Melanocyte of skin (primary cell): ENCODE data around the genes WDR62, POLR2I, CAPNS1, ZNF529, ZNF345, ZNF875 and ZNF527.

DNA sequence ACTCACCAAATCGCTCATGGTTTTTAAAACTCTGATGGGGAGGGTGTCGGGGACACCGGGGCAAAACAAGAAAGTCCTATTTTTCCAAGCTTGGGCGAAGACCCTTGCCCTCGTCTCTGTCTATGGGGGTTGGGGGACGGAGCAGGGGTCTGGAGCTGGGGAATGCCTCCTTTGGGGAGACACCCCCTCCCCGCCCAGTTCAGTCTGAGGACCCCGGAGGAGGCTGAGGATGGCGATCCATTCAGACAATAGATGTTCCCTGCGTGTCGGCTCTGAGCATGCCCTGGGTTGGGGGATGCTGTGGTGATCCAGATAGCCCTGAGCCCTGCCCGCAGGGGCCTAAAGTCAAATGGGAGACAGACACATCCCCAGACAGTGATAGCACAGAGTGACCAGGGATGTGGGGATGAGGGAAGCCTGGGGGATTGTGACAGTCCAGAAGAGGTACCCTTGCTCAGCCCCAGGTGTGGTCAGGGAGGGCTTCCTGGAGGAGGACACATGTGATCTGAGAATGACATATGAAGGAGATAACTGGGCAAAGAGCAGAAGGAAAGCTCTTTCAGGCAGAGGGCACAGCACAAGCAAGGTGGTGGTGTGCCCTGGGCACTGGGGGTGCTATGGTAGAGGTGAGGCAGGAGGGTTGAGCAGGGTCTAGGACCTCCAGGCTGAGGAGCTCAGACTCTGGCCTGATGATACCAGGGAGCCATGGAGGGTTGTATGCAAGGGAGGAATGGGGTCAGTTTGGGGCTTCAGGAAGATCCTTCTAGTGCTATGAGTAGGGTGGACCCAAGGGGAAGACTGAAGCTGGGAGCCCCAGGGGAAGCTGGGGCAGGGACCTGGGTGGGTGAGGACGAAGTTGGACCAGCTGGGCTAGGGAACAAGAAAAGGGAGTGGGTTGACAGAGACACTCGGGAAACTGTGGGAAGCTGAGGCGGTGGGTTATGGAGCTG, 9.2 kb downstream of the LRFN3 start:
- CAGE, long polyA plus RNA, 2 experiments: no peak in any of the 2 experiments

DNA sequence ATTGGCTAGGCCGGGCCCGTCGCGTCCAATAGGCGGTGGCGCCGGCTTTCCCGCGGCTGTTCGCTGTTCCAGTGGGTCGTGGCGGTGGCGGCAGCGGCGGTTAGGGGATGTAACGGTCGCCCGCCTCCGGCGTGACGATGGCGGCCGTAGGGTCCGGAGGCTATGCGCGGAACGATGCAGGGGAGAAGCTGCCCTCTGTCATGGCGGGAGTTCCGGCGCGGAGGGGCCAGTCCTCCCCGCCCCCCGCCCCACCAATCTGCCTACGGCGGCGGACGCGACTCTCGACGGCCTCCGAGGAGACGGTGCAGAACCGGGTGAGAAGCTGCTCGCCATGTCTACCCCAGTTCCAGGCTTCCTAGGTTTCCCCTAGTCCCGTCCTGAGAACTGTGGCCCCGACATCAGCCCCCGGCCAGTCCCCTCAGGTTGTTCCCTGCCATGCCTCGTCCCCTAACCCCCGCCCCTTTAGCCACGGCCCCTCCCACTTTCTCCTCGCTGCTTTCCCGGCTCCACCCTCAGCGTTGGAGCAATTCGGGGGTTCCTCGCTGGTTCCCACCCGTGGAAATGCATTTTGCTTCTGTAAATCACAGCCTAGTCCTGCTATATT, at the start of gene WDR62:
Gene WDR62 (plus strand): TSS at position 63 of the 604 bp plus-strand sequence.
- CAGE, long polyA plus RNA, 2 experiments: no peak in any of the 2 experiments

- CAGE, long polyA plus RNA, 2 experiments: no peak in any of the 2 experiments
These were observed 580 bp downstream of the POLR2I start for GRCh38 chr19:36113913-36114677.

DNA sequence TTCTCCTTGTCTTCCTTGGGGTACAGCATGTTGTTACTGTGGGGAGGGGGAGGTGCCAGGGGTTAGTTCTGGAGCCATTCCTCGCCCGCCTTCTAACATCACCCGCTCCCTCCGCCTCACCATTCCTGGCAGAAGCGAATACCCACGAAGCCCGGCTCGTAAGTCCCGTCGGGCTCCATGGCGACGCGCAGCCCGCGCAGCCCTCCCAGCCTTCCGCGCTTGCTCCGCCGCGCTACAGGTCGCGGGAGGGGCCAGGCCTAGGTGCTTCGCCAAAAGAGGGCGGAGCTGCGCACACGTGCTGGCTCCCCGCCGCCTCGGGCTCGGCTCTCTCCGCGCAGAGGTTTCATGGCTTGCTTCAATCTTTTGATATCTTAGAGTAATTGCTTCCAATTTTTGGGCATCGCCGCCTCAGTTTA, at the start of gene POLR2I:
Gene POLR2I (minus strand): TSS at position 198 of the 416 bp plus-strand sequence.
- CAGE, long polyA plus RNA, 2 experiments: start-site peak on the minus strand in 2 of 2 experiments, centred at positions 207 to 208 of the sequence, 401 to 1,504 reads per replicate

- CAGE, long polyA plus RNA, 2 experiments: start-site peak on the plus strand in 1 of 2 experiments, at chr19:36140066-36140137 at its widest, 30 to 49 reads per replicate
These were observed at the start of gene CAPNS1 for GRCh38 chr19:36139178-36140317. CAPNS1 (plus strand) TSS chr19:36140066.

- CAGE, long polyA plus RNA, 2 experiments: no peak in any of the 2 experiments
These were observed 2.1 kb downstream of the CAPNS1 start for GRCh38 chr19:36141850-36142506.

DNA sequence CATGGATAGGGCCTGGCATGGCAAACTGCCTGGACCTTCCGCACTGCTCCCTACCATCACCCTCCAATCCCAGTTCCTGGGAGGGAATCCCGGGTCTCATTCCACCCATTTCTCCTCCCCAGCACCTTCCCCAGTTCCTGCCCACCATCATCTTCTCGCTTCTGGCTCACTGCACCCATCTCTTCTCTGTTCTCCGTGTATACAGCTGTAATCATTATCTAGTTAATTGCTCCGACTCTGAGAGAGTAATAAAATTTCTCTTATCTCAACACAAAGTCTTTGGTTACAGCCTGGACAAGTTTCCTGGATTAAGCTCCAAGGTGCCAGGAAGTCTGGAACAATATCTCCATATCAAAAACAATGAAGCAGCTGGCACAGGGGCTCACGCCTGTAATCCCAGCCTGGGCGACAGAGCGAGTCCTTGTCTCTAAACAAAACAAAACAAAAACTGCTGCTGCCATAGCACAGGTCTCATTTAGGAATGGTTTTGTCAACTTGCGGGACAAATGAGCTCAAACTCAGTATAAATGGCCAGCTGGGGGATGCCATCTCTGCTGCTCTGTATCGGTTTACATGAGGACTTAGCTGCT, 17.0 kb upstream of the COX7A1 start:
- CAGE, long polyA plus RNA, 2 experiments: no peak in any of the 2 experiments

- CAGE, long polyA plus RNA, 2 experiments: no peak in any of the 2 experiments
These were observed 407 bp downstream of the ZNF146 start for GRCh38 chr19:36215421-36215605.

GRCh38 chr19:36341084-36341717, 37.8 kb downstream of the ZFP14 start:
- CAGE, long polyA plus RNA, 2 experiments: no peak in any of the 2 experiments

DNA sequence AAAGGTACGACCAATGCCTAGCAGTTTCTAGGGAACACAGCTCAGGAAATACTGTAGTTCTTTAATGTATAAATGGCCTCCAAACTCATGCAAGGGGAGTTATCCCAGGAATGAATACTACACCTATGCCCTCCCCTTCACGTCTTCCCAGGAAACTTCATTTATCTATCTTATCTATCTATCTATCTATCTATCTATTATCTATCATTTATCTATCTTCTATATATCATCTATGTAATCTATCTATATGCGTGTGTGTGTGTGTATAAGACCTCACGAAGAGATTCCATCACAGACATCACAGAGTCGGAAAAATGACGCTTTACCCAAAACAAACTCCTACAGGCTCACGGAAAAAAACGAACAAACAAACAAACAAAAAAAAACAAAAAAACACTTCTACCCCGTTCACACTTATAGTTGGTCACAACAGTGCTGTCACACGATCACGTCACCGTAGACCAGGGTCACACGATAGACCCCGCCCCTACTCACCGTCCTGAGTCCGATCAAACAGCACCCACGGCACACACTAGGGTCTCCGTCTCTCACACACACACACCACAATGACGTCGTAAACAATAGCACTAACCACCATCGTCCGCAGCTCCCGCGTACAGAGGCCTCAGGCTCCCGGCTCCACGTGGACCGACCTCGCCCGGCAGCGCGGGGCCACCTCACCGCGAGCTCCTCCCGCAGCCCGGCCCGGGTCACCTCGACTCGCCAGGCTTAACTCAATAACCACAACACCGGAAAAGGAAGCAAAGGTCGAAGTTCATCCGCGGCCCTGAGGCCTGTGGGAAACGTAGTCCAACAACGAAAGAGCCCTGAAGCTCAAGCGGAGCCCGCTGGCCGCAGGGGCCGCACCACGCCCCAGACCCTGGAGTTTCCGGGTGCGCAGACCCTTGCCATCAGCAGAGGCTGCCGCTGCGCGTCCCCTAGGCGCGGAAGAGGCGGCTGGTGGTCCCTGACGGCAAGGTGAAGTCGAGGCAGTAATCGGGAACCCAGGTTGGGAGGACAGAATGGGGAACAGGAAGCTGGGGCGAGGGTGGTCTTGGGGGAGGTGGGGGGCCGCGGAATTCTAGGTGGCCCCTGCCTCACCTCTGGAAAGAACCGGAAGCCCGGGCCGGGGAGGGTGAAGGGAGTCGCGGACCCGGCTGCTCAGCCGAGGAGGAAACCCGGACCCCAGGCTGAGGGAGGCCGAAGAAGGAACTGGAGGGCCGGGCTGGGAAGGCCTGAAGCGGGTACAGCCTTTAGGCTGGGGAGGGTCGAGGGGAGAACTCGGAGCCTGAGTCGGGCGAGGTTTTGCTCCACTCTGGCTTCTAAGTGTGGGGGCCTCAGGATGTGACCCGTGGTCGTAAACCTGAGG, at the start of gene ZNF529:
Gene ZNF529 (minus strand): TSS at position 745 of the 1,369 bp plus-strand sequence.
- CAGE, long polyA plus RNA, 2 experiments: start-site peak on the minus strand in 1 of 2 experiments, centred at position 728 of the sequence, 14 to 16 reads per replicate

- CAGE, long polyA plus RNA, 2 experiments: no peak in any of the 2 experiments
These were observed at the start of gene ZNF345 for GRCh38 chr19:36850632-36851596. ZNF345 (plus strand) TSS chr19:36850876.

GRCh38 chr19:37334110-37335299, at the start of gene ZNF875:
ZNF875 (plus strand) TSS chr19:37334649.
- CAGE, long polyA plus RNA, 2 experiments: no peak in any of the 2 experiments

- CAGE, long polyA plus RNA, 2 experiments: no peak in any of the 2 experiments
These were observed 1.2 kb downstream of the ZNF875 start for GRCh38 chr19:37335415-37336273.

DNA sequence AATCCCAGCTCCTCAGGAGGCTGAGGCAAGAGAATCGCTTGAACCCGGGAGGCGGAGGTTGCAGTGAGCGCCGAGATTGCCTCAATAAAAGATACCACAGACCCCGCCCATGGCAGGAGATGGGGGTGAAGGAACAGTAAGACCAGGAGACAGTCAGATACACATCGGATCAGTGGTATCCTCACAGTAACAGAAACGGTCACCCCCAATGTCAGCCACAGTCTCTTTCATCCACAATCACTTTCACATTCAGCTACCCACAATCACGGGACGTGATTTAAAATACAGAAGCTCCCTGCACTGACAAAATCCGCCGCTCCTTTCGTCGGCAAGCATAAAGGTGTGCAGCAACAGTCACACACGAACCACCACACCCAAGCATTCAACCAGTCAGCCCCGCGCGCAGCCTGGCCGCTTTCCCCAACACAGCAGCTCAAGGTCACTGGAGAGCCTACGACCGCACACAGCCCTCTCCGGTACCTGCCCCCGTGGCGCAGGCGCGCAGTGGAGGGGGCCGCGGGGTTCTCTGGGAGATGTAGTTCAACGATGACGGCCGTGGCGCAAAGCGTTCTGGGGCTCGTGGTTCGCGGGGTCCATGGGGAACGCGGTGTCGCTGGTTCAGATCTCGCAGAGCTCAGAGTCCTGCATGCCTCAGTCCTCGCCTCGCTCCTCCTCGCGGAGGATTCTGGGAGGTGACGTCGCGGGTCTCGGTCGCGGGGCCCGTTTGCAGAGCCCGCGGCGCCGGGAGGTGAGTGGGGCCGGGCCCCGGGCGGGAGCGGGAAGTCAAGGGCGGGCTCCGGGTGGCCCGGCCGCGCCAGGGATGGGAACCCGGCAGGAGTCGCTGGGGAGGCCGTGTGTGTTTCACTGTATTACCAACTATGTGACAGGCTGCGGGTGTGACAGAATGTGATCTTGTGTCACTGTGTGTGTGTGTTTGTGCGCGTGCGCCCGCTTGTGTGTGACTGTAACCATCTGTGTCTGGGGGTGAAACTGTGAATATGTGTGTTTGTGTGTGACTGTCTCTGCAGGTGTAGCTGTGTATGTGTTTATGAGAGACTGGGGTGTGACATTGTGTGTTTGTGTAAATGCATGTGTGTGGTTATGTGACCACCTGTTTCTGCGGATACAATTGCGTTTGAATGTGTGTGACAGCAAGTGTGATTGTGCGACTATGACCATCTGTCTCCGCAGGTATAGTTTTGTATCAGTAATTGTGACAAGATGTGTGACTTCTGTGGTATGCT, at the start of gene ZNF527:
Gene ZNF527 (plus strand): TSS at position 621 of the 1,244 bp plus-strand sequence.
- CAGE, long polyA plus RNA, 2 experiments: no peak in any of the 2 experiments

GRCh38 chr19:37464986-37465686, 2.1 kb downstream of the ZNF569 start:
- CAGE, long polyA plus RNA, 2 experiments: no peak in any of the 2 experiments

- CAGE, long polyA plus RNA, 2 experiments: no peak in any of the 2 experiments
These were observed 303 bp upstream of the ZNF569 start for GRCh38 chr19:37467647-37467847.

GRCh38 chr19:37594167-37594581, 418 bp downstream of the ZNF571 start:
- CAGE, long polyA plus RNA, 2 experiments: no peak in any of the 2 experiments

DNA sequence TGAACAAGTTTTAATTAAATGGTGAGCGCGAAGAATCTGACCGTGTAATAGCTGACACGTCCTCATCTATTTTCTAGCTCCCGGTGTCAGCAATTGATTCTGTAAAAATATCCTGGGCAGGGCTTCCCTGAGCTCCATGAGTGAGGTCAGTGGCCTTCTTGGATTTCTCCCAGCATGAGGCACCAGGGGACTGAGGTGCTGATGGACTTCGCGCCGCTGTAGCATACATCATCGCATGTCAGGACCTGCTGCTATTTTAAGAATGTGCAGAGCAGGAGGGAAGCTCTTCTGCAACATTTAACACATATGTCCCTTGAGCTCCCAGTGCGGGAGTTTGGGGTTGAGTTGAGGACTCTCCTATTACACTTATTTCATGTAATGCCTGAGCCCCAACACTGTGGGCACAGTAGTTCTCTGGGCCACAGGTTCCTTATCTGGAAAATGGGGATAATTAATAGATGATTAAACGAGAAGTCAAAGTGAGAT, 27.1 kb downstream of the SIPA1L3 start:
- CAGE, long polyA plus RNA, 2 experiments: no peak in any of the 2 experiments

GRCh38 chr19:37977994-37978532, 71.1 kb downstream of the SIPA1L3 start:
- CAGE, long polyA plus RNA, 2 experiments: no peak in any of the 2 experiments

- CAGE, long polyA plus RNA, 2 experiments: no peak in any of the 2 experiments
These were observed 81.8 kb downstream of the SIPA1L3 start for GRCh38 chr19:37988751-37989331.